A172 (cell line): ENCODE measurements around the gene KDM4A.

DNA sequence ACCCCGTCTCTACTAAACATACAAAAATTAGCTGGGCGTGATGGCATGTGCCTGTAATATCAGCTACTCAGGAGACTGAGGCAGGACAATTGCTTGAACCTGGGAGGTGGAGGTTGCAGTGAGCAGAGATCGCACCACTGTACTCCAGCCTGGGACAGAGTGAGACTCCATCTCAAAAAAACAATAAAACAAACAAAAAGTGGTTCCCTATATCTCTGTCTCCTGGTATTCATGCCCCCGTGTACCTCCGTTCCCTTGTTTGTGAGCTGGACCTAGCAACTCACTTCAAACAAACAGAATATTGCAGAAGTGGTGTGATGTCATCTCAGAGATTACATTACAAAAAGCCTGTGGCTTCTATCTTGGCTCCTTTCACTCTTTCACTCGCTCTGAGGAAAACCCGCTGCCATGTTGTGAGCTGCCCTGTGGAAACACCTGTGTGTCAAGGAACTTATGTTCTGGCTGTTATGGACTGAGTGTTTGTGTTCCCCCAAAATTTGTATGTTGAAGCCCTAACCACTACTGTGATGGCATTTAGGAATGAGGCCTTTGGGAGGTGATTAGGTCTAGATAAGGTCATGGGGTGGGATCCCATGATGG, 7.2 kb upstream of the HYI start:
- RAMPAGE, long total RNA: no peak

GRCh38 chr1:43524629-43525414, 5.9 kb upstream of the PTPRF start:
- RAMPAGE, long total RNA: no peak

DNA sequence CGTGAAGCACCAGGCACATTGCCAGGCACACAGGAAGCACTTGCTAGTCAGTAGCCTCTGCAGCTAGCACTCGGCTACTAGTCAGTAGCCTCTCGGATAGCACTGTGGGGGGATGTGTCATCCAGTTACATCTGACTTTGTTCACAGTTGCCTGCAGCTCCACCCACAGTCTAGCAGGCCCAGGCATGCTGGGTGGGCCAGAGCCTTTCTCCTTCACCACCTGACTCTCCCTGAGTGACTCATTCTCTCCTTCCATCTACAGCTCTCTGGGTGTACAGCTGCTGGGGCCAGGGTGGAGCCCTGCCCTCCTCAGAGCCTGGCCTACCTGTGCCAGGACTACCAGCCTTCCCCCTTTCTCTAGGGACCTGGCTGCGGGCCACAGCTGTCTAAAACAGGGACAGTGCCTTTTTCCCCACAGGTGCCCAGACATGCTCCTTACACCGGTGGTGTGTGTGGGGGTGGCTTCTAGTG, 51.6 kb downstream of the PTPRF start:
- RAMPAGE, long total RNA: no peak

DNA sequence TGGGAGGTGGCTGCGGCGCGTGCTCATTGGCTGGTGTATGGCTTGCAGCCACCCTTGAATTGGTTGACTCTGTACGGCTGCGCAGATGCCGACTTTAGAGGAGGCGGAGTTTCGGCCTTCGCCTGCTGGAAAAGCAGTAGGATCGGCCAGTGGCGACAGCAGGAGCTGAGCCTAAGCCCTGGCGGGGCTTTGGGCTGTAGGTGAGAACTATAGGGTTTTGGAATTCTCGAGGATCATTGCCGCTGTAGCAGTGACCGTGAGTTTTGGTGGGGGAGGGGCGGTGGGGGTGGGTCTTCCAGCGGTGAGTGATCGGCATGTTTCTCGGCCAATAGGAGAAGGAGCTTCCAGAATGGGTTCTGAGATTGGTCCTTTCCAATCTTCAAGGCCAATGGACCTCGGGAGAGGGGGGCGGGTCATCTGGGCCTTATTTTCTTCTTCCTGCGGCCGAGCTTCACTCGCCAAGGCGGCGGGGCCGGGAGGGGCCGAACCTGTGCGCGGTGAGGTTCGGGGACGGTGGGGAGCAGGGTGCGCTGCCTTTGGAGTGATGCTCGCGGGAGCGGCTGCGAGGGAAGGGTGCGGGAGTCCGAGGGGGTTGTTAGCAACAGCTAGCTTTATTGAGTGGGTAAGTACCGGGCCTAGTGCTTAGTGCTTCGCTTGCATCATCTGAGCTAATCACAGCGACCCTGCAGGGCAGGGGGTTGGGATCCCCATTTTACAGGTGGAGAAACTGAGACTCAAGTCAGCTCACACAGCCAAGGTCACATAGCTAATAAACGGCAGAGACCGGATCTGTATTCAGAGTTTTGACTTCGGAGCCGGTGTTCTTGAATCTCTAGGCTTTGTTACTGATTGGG, at the start of gene KDM4A:
Gene KDM4A, plus strand, starts transcription at position 97 of the 854 bp plus-strand sequence.
- RAMPAGE, long total RNA: no peak

- RAMPAGE, long total RNA: no peak
These were observed 54.5 kb downstream of the DMAP1 start for GRCh38 chr1:44267790-44268174.

- RAMPAGE, long total RNA: no peak
These were observed 3.3 kb downstream of the ERI3 start for GRCh38 chr1:44351651-44352201.

- RAMPAGE, long total RNA: no peak
These were observed 968 bp downstream of the RNF220 start for GRCh38 chr1:44406020-44406426.

- RAMPAGE, long total RNA: no peak
These were observed 119.2 kb downstream of the RNF220 start for GRCh38 chr1:44524137-44524676.

GRCh38 chr1:44635275-44635697, 39.0 kb downstream of the TMEM53 start:
- RAMPAGE, long total RNA: no peak

- RAMPAGE, long total RNA: no peak
These were observed 23.5 kb downstream of the TMEM53 start for GRCh38 chr1:44650210-44651750.

DNA sequence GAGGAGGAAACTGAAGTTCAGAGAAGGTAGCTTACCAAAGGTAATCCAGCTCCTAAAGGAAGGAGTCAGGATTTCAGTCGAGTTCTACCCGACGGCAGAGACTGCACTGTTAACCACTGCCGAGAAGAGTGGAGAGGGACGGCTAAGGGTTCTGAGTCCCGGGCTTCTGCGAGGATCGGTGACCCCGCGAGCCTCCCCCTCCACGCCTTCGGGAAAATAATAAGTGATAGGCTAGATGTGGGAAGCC, 626 bp downstream of the TMEM53 start:
- RAMPAGE, long total RNA: no peak

DNA sequence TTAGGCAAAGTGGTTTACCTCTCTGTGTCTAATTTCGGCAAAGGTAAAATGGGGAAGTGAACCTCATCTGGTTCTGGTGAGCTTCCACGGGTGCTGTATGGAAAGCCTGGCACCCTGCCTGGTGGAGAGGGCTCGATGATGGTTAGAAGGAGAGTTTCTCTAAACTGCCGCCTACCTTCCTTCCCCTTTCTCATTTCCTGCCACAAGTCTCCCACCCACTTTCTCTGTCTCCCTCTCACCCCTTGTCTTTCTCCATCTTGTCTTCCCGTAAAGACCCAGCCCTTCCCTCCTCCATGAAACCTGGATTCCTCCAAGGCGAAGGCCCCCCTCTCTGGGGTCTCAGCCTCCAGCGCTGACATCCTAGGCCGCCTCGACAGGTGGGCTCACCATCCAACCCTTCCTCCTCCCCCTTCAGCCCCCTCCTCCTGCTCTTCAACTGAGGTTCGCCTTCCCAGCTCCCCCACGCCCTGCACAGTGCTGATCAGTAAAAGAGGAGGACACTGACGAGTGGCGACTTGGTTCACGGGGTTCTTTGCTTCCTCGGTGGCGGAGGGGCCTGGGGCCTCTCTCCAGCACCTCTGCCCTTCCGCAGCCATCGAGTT, 16.0 kb upstream of the KIF2C start:
- RAMPAGE, long total RNA: no peak

- RAMPAGE, long total RNA: no peak
These were observed 2.8 kb downstream of the PLK3 start for GRCh38 chr1:44803007-44803433.

DNA sequence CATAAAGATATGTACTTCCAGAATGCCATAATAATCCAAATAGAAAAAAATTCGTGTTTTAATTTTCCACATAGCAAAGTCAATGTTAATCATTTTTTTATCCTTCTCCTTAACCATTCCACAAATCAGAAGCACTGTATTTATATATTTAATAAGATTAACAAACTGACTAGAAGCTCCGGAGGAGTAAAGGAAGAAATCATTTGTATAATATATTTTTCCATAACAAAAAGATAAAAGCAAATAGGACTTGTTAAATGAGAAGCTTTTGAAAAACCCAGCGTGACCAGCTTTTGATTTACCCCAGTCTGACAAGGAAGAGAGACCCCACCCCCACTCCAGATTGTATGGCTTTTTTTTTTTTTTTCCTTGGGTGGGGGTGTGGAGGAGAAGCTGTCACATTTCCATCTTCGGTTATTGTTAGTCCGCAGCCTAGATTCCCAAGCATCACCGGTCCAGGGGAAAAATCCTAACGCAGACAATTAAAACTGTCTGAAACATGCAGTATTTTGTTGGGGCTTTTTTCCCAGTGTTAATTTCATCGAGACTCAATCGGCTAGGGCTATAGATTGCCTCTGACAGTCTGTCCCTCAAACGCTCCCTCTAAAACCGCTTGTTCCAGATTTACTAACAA, 1.5 kb downstream of the ZSWIM5 start:
- RAMPAGE, long total RNA: no peak

DNA sequence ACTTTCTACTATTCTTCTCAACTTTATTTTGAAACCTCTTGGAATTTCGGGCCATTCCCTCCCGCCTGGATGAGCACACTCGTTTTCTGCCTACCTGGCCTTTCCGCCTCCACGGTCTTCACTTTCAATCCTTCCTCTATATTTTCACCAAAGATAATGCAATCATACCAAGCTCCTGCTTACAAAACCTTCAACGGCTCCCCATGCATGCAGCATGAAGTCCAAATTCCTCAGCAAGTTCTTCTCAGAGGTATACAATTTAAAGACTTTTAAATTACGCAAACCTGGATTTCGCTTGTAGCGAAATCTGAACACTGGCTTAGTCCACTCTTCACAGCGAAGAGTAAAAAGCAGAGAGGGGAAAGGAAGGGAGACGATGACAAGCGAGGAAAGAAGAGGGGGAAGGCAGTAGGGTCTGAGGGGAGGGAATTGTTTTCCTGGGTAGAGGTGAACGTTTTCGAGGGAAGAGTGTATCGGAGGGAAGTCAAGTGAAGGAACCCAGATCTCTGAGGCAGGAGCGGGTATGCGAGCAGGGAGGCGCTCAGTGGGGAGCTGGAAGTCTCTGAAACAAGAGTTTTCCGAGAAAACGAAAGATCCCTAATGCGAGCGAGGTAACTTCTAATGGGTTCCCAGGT, 865 bp downstream of the TESK2 start:
- RAMPAGE, long total RNA: no peak

DNA sequence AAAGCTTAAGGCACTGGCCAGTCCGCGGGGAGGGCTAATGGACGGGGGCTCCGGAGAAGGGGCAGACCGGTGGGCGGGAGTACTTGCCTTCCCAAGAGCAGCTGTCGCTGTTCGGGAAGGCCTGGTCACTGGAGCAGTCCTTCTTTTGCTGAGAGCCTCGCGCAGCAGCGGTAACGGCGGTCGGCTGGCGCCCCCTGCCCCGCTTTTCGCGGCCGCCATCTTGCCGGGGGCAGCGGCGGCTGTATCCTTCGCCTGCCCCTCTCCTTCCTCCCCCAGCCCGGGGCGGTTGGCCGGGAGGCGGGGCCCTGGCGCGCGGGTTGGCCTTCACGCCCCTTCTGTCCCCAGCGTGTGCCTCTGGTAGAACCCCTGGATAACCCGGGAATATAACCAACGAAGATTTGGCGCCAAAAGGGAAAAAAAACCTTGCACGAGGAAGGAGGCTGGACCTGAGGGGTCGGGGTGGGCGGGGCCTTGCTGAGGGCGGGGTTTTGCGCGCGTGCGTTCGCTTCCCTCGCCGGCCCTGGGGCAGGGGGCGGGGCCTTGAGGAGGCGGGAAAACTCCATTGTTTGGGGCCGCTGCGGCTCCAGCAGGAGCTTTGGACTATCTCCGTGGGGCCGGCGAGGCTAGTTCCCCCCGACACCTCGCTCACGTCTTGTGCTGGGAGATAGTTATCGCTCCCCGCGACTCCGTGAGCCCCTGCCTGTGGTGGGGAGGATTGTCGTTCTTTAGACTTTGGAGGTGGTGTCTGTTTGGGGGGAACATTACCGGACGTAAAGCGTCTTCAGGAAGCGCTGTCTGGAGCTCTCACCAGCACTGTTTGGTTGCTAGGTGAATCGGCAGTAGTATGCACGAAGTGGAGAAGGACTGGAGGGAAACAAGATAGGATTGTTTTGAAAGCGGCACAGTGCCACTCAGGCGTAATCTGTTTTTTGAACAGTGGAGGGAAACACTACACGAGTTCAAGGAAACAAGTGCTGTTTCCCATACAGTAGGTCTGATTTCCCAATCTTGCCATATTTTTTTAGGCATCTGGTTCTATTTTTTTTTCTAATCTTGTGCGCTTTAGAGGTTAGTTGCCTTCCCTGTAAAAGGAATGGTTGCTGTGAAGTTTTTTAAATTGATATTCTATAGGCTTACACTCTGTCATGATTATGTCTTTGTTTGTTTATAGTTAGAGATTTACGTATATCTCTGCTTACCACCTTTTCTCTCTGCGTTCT, 791 bp downstream of the NASP start:
- RAMPAGE, long total RNA: no peak

- RAMPAGE, long total RNA: no peak
These were observed 710 bp downstream of the CCDC17 start for GRCh38 chr1:45622925-45623762.

DNA sequence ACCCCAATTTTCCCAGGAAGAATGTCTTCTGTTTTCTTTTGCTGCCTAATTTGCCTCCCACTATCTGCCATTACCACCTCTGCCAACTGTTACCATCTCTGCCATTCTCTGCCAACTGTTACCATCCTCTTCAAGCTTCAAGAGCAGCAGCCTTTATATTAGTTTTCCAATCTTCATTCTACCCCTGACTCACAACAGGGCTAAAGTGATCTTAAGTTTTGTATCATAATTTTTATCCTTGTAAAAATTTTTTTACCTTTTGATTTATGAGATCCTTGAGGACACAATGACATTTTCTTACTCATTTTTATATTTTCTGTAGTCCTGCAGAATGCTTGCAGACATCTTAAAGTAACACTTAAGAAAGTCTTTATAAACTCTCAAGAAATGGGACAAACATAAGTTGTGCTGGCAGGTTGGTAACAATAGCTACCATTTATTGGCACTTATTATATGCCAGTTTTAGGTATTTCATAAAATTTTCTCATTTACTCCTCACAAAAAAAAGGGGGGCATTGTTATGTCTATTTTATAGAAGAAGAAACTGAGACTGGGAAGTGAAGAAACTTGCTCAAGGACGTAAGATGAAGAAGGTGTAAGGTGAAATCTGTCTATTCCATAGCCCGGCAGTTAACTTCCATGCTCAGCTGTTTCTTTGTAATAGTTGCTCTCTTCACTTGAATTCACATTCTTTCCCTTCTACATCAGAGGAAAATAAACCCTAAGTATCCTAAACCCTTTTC, 13.7 kb upstream of the CCDC17 start:
- RAMPAGE, long total RNA: no peak

DNA sequence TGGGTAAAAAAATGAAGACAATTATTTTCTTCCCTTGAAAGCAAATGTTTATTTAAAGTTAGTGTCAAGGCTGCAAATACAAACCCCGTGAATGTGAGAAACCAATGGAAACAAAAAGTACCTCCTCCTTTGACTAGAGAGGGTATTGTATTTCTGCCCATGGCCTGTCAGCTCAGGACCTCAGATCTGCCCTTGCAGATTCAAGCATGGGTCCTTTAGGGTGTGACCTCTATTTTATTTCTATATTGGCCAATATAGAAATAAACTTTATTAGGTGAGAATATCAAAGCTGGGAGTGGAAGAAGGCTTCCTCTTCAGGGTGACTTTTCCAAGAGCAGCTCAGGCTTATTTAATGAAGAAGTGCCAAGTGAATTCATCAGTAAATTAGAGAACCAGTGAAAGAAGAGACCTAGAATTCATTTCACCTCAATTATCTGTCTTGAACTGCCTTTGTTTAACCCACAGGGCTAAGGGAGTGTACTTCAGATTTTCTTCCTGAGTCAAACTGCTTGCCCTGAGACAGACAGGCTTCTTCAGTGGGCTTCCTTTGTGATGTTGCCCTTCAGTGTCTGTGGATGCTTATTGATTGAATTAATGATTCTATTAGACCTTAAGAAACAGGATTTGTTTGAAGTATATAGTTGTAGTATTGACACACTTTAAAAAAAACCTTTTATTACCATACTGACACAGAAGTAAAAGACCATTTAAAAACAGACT, 110.9 kb downstream of the MAST2 start:
- RAMPAGE, long total RNA: no peak

DNA sequence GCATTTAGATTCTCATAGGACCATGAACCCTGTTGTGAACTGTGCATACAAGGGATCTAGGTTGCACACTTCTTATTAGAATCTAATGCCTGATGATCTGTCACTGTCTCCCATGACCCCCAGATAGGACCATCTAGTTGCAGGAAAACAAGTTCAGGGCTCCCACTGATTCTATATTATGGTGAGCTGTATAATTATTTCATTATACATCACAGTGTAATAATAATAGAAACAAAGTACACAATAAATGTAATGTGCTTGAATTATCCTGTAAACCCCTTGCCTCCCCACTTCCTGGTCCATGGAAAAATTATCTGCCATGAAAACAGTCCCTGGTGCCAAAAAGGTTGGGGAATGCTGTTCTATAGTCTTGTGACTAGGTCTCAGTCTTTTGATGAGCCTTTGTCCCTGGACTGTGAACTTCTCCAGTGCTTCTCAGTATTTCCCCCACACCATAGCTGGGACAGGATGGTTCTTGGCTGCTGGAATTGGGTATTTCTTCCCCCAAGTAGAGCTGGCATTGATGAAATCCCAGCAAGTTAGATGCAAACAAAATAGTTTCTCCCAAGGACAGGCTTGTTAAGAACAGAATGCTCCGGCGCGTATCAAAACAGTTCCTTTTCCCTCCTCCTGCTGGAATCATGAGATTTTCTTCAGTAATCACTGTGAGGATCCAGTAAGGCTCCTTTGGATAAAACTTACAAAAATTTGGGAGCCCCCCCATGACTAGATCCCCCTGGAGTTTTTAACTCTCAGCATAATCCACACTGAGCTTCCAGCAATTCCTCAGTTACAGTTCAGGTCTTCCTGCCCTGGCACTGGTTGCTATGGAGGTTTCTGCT, 162.7 kb downstream of the PIK3R3 start:
- RAMPAGE, long total RNA: no peak